Retinal pigment epithelial cell (primary cell): ENCODE results near the genes VPREB3 and SPECC1L.

DNA sequence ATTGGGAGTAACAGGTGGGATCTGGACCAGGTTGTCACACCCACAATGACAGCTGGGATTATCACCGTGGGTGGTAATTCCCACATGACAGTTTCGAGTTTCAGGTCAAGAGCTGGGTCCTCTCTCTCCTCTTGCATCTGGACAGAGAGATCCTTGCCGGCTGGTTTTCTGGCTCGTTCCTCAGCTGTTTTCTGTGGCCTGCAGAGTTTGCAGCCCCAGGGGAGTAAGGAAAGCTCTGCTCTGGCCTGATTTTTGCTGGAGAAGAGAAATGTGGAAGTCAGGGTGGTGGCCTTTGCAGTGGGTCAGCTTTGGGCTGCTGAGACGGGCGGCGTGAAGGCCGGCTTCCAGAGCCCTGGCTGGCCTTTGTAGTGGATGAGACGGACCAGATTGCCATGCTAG lies 57.1 kb downstream of the BCR start:
- RRBS, result no CpG with 5 or more reads among the region's 9 CpGs

GRCh38 chr22:23306336-23307167 lies 126.2 kb downstream of the BCR start:
- RRBS, result no CpG with 5 or more reads among the region's 14 CpGs

DNA sequence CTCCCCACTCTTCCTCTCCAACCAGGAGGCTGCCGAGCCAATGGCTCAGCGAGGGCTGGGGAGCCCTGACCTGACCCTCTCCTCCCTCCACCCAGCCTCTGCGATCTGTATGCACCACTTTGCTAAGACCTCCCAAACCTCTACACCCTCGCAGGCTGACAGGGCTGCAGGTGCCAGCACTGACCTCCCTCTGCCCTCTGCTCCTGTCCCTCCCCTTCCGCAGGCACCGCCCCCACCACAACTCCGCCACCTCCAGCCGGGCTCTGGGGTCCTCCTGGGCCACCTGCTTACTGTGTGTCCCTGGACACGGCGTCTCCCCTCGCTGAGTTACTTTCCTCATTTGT lies 14.5 kb downstream of the IGLL1 start:
- RRBS, result no CpG with 5 or more reads among the region's 11 CpGs

DNA sequence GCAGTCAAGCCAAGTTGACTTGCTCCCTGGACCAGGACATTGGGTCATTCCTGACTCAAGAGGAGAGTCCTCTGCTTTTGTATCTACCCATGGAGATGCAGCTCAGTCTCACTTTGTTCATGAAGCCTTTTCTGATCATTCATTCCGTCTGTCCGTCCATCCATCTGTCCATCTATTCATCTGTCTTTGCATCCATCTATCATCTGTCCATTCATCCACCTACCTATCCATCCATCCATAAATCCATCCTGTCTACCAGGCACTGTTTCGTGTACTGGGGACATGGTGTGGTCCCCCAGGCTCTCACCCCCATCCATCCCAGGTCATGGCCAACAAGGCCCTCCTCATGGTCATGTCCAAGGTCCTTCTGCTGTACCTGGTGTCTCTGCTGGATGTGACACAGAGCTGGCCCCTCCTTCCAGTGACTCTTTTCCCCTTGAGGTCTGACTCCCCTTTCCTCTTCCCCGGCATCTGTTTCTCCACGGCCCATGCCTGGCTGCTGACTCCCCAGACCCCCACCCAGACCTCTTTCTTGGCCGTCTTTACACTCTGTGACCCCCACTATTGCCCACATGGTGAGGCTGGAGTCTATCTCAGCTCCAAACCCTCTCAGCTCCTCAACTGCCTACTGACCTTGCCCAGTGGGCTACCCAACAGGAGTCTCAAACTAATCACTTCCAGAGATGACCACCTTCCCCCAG lies 8.8 kb upstream of the DRICH1 start:
- RRBS, result no CpG with 5 or more reads among the region's 6 CpGs

DNA sequence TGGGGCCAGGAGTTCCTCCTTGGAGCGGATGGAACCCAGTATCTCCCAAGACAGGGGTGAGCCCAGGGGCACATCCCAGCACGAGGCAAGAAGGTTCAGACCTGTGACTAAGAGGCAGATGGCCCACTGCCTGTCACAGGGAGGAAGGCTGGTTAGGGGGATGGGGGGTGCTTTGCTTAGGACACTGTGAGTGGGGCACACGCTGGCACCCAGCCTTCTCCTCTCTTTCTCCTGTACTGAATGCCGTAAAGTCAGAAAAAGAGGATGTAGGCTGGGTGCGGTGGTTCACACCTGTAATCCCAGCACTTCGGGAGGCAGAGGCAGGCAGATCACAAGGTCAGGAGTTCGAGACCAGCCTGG lies 24.5 kb downstream of the RGL4 start:
- RRBS, result no CpG with 5 or more reads among the region's 7 CpGs

GRCh38 chr22:23754280-23754657 lies at the start of gene VPREB3:
TSS of gene VPREB3 (minus strand) at chr22:23754425.
- RRBS, result no CpG with 5 or more reads among the region's 2 CpGs

GRCh38 chr22:23823273-23824288 lies 15.2 kb downstream of the DERL3 start:
- RRBS, result no CpG with 5 or more reads among the region's 18 CpGs

DNA sequence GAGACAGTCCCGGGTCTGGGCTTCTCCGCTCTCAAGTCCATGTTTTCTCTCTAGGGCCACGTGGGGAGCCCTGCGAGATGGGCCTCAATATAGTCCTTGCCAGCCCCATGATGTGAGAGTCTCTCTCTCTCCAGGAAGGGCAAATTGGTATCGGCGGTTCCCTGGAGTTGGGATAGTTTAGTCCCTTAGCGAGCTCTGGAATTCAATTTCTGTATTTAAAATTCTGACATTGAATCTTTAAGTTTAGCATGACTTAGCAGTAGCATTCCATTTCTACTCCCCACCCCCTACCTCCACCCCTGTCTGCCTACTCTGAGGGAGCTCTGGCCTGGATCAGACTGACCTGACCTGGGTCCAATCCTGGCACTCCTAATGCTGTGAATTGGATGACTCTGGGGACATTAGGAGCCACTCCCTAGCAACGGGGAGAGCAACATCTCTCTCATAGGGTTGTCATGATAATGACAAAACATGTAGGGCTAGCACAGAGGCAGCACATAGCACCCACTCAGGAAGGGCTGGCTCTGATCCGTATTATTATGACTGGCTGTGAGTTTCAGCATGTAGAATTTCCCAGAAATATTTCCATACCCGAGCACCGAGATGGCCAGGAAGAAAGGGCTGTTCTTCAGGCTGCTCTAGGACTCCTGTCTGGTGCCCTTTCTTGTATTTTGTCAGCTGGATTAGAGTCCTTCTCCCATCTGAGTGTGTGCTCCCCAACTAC lies 40.4 kb downstream of the CABIN1 start:
- RRBS, result no CpG with 5 or more reads among the region's 11 CpGs

DNA sequence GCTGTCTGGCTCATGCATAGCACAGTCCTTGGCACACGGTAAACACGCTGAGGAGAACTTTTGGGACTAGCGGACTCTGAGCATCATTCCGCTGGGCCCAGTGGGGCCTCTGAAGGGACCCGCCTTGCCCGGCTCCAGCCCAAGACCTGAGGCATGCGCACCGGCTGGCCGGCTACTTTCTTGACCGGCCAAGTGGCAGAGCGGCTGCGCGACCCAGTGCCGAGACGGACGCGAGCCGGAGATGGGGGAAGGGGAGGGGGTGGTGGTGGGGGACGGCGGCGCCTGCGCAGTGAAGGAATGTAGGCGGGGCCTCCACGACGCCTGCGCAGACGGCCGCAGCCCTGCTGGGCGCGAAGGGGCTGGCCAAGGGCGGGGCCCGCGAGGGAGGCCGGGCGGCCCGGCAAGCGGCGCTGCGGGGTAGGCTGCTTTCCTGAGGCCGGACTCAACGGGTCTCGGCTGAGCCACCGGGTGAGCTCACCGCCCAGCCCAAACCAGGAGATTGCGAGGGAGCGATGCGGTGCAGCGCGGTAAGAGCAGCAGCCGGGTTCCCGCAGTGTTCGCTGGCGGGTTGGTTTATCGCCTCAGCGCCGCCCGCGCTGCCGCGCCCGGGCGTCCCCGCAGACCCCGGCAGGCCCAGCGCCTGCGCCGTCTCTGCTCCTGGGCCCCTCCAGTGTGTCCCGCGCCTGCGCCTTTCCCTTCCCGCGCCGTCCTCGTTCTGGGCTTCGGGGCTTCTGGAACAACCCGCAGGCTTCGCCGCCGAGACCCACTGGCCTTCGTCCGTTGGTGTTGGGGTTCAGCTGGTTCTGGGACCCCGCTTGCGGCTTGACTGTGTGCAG lies at the start of gene SPECC1L:
TSS of gene SPECC1L (plus strand) at position 375 of the 836 bp plus-strand sequence.
- RRBS, result under 1% methylated on average over 32 of the region's 83 CpGs

DNA sequence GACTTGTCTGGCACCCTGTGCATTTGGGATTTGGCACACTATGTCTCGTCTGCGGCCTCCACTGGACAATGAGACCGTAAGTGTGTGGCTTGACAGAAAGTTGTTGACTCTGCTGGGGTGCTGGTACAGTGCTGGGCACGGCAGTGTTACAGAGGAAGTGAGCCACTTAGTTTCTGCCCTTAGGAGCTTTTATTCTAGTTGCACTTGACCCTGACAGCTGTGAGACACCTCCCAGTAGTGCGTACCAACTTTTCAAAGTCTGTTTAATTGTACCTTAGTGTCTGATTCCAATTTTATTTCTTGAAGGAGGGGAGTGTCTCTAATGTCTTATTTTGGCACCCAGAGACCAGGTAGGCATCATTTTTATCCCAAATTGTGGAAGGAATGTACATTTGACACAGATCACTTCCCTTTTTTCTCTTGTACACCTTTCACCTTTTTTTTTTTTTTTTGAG lies 4.5 kb downstream of the SPECC1L start:
- RRBS, result no CpG with 5 or more reads among the region's 5 CpGs

- RRBS, result no CpG with 5 or more reads among the region's 6 CpGs
These were observed 32.6 kb downstream of the SPECC1L start for GRCh38 chr22:24303034-24303859.

DNA sequence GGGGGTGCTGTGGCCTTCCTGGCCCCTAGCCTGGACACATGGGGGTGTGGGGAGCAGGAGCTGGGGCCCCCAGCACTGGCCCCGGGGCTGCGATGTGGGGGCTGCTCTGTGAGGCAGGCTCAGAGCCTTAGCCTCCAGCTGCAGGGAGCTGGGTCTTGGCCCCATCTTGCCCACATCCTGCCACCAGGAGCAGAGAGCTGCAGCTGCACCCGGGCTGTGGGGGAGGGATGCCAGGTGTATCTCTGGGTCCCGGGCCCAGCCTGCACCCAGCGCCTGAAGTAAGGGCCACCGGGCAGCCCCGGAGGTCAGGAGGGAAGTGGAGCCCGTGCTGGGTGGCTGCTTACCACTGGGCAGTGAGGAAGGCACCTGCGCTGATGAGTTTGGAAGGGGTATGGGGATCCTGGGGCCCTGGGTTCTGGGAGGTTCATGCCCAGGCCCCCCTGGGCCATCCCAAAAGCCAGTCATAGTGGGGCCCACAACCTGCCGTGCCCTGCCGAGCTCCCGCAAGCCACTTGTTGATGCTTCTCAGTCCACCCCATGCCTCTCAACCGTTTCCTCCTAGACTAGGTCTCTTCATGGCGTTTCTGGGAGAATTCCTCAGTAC lies 475 bp downstream of the ADORA2A start:
- RRBS, result 100% methylated on average over 1 of the region's 14 CpGs

DNA sequence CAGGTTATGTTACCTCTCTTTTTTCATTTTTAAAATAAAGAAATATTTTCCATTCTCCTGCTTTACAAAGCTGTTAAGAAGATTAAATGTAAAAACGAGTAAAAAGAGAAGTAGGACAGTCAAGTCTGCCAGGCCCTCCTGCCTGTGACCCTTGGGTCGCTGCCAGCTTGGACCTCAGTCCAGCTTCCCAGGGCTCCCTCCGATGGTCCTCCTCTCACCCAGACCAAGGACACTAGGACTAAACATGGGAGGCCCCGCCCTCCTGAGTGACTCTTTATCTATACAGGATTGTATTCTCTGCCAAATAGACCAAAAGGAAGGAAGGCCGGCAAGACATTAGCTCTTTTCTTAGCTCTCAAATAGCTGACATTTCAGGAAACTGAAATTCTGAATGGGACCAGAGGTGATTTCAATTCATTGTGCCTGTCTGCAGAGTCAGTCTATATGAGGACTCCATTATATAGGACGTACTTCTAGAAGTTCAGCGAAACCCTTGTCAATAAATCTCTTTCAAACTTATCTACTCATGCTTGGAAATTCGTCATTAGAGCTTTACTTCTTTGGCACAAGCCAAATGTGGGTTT lies 28.4 kb downstream of the ADORA2A start:
- RRBS, result no CpG with 5 or more reads among the region's 8 CpGs

DNA sequence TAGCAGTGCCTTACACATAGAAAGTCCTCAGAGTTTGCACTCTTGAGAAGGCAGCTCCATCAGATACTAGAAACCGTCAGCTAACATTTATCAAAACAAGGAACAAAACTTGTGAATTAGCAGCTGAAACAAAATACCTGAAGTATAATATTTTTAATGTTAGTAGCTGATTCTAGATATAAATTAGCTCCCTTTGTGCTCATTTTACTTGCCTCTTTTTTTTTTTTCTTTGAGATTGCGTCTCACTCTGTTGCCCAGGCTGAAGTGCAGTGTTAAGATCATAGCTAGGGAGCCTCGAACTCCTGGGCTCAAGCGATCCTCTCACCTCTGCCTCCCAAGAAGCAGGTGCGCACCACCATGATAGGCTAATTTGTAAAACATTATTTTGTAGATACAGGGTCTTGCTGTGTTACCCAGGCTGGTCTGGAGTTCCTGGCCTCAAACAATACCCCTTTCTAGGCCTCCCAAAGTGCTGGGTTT lies 1.5 kb upstream of the UPB1 start:
- RRBS, result no CpG with 5 or more reads among the region's 5 CpGs

GRCh38 chr22:24552611-24553298 lies 2.2 kb downstream of the GUCD1 start:
- RRBS, result no CpG with 5 or more reads among the region's 8 CpGs

DNA sequence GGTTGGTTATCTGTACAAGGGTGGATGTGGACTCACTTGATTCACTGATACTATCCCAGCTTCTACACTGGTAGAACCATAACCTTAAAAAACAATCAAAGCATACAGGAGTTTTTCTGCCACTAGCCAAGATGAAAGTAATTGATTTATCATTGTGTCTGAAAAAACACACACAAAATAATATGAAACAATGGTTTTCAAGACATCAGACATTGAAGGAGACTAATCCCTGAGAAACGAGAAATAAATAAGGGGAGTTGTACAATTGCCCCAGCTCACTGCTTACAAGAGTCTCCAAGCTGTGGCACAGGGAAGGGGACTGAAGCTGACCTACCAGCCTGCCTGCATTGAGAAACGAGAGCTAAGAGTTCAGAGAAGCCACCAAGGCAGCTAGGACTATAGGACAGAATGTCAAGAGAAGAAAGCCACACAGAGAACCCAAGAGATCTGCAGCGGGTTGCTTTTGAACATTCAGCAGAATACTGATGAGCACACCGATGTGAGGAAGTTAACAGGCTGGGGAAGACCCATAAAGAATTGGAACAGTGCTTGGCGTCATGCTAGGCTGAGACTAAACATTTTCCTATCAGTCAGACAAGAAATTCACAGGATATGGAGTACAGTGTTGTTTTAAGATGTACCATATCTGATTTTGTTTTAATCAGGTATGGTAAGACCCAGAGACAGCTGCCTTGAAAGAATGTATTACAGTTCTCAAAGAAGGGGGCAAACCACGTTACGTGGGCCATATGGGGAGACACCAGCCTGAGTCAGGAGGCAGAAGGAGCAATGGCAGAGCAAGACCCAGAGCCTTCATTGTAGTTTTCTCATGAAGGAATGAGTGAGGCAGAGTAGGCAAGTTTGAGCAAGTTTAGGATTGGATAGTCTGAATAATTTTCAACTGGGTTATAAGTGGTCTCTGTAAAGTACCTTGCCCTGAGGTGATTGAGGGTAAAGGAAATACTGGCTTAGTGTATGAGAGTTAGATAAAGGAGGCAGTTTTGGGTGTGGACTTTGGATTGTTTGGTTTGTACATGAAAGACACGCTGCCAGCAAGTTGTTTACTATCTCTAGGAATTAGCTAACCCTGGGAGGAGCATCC lies 14.5 kb downstream of the LRRC75B start:
- RRBS, result no CpG with 5 or more reads among the region's 8 CpGs

DNA sequence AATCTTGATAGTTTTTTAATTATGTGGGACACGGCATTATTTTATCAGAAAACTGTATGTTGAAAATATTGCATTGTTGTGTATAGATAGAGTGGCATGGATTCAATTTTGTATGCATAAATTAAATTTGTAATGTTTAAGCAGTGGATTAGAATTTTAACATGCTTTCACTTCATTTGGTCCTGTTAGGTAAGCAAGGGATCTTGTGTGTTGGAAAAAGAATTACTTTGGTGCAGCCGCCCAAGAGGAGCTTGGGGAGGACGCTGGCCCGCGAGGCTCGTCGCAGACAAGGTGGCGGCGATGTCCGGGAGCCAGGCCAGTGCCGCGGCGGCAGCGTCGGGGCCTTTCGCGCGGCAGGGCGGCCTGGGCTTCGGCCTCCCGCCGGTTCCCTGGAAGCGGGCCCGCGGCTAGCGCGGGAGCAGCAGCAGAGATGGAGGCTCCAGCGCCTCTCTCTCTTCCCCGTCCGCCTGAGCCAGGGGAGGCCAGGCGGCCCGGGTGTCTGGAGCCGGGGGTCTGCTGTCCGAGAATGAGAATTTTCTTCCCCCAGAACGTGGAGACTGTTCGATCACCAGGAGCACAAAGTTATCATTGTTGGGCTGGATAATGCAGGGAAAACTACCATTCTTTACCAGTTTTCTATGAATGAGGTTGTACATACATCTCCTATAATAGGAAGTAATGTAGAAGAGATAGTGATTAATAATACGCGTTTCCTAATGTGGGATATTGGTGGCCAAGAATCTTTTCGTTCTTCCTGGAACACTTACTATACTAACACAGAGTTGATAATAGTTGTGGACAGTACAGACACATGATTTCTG lies 82.8 kb downstream of the GGT1 start:
- RRBS, result 4% methylated on average over 16 of the region's 39 CpGs

GRCh38 chr22:24996444-24997391 lies 44.2 kb downstream of the KIAA1671 start:
- RRBS, result no CpG with 5 or more reads among the region's 13 CpGs

DNA sequence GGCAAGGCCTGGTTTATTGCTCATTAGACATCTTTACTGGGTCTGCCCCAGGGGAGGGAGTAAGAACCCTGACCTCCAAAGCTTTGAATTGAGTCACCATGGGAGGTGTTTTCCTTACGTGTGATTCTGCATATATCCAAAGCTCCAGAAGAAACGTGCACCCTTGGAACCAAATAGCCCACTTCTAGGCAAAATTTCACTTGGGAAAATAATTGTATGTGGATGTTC lies 61.3 kb downstream of the KIAA1671 start:
- RRBS, result no CpG with 5 or more reads among the region's 2 CpGs